Measurements from ENCODE around the genes CD177 and PHLDB3.

GRCh38 chr19:42248450-42248892 lies 6.1 kb upstream of the GSK3A start:
- RAMPAGE, long total RNA = no peak
- RRBS = no CpG with 5 or more reads among the region's 23 CpGs

DNA sequence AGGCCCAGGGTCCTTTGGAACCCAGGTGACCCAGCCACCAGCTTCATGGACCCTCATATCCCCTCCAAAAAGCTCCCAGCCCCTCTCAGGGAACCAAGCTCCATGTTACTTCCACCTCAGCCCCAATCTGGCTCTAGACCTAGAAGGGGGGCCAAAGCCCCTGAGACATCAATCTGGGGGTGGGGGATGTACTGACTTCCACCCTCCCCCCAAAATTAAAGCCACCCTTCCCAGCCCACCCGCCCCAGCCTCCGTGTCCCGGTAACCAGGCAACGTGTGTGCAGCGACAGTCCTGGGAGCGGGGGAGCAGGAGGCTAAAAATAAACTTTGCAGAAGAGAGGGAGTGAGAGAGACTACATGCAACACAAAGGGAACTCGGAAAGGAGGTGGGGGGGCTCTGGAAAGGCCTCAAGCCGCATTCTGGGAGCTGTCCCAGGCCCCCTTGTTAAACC lies 2.8 kb downstream of the ERF start:
- RAMPAGE, long total RNA = no peak
- RRBS = no CpG with 5 or more reads among the region's 8 CpGs

- RAMPAGE, long total RNA = no peak
- RRBS = no CpG with 5 or more reads among the region's 3 CpGs
Measured at GRCh38 chr19:42253105-42253206, 2.0 kb downstream of the ERF start.

DNA sequence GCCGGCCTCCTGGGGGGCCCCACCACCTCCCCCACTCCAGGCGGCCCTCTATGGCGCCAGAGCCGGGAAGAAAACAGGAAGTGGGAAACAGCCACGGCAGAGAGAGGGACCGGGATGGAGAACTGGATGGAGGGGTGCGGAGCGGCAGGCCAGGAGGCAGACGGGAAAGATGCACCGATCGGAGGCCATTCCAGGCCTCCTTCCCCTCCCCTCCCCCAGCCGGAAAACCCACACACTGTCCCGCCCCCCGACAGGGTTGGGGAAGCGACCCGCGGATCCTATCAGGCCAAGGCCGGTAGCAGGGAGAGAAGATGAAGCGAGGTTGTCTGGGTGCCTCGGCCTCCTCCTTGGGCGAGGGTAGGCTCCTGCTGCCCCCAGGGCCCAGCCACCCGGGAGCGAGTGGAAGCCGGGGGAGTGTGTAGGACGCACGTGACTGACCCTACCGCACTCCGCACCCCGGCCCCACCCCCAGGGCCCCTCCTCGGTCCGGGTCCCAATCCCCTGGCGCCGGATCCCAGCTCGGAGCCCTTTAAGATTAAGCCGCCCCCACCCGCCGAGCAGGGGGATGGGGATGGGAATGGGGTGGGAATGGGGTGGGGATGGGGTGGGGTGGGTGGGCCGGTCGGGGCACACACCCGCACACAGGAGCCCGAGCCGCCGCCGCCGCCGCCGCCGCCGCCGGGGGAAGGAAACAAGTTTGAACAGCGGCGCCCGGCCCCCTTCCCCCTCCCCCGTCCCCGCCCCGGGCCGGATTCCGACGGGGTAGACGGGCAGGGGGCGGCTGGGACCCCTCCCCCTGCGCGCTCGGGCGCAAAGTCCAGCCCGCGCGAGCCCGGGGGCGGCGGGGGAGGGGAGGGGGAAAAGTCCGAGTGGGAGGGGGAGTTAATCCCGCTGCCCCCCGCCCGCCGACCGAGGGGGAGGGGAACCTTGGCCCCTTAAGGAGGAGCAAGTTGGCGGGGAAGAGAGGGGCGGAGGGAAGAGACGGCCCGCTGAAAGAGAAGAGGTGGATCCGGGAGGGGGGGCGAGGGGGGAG lies 1.4 kb downstream of the ERF start:
- RAMPAGE, long total RNA = no peak
- RRBS = 1% methylated on average over 29 of the region's 83 CpGs

DNA sequence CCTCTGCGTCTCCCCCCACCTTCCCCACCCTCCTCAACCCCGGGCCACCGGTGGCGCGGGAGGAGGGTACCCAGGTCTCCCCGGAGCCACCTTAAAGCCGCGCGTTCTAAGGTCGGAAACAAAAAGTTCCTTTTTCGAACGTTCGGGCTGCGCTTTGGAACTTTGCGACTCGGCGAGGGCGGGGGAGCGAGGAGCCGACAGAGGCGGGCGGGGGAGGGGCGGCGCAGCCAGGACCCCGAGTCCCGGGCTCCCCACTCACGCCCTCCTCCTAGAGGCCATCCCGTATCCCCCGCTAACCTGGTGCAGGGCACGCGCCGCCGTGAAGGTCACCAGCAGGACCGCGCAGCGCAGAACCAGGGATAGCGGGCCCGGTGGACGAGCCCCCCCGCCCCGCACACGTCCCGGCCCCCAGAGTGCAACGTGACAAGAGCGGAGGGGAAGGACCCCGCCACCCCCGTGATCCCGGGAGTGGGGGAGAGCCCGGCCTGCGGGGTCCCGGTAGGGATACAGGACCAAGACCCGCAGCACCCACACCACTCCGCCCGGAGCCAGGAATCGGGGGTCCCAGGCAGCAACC lies 600 bp downstream of the ERF start:
- RAMPAGE, long total RNA = no peak
- RRBS = 3% methylated on average over 13 of the region's 55 CpGs

GRCh38 chr19:42275186-42275541 lies 6.1 kb downstream of the CIC start:
- RAMPAGE, long total RNA = no peak
- RRBS = no CpG with 5 or more reads among the region's 5 CpGs

DNA sequence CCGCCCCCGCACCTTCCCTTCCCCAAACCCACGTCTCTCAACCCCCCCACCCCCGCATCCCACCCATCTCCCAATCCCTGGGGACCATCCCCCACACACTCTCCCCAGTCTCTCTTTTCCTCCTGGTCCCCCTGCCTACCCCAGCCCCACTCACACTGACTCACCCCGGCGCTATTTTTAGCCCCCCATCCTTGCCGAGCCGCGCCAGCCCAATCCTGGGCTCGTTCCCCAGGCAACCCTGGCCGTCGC lies 11.7 kb downstream of the CIC start:
- RAMPAGE, long total RNA = no peak
- RRBS = 11% methylated on average over 6 of the region's 12 CpGs

- RAMPAGE, long total RNA = no peak
- RRBS = no CpG with 5 or more reads among the region's 19 CpGs
Measured at GRCh38 chr19:42291912-42292496, 9.9 kb upstream of the PRR19 start.

- RAMPAGE, long total RNA = no peak
- RRBS = no CpG with 5 or more reads among the region's 3 CpGs
Measured at GRCh38 chr19:42366557-42367202, 23.4 kb downstream of the CNFN start.

GRCh38 chr19:42424814-42425151 lies 2.4 kb downstream of the LIPE start:
- RAMPAGE, long total RNA = no peak
- RRBS = no CpG with 5 or more reads among the region's 12 CpGs

DNA sequence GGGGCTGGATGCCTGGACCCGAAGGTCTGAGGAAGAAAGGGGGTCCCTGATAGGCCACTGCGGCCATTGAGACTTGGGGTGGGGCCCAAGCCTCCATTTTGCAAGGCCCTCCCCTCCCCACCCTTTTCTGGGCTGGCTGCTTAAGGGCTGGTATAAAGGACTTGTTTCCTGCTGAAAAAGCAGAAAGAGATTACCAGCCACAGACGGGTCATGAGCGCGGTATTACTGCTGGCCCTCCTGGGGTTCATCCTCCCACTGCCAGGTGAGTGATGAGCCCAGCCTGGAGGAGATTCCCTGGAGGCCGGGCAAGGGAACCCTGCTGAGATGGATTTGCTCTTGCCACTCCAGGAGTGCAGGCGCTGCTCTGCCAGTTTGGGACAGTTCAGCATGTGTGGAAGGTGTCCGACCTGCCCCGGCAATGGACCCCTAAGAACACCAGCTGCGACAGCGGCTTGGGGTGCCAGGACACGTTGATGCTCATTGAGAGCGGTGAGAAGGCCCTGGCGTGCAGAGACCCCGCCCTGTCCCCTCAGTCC lies at the start of gene CD177:
TSS of gene CD177 (plus strand) at position 182 of the 536 bp plus-strand sequence.
- RAMPAGE, long total RNA = no peak
- RRBS = 68% methylated on average over 3 of the region's 15 CpGs

- RAMPAGE, long total RNA = no peak
- RRBS = 1% methylated on average over 5 of the region's 58 CpGs
Measured at GRCh38 chr19:43504237-43505373, at the start of gene PHLDB3. PHLDB3 (minus strand) TSS chr19:43504746.

DNA sequence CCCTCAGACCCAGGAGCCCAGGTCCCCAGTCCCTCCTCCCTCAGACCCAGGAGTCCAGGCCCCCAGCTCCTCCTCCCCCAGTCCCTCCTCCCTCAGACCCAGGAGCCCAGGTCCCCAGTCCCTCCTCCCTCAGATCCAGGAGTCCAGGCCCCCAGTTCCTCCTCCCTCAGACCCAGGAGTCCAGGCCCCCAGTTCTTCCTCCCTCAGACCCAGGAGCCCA lies 2.7 kb upstream of the PHLDB3 start:
- RAMPAGE, long total RNA = no peak

DNA sequence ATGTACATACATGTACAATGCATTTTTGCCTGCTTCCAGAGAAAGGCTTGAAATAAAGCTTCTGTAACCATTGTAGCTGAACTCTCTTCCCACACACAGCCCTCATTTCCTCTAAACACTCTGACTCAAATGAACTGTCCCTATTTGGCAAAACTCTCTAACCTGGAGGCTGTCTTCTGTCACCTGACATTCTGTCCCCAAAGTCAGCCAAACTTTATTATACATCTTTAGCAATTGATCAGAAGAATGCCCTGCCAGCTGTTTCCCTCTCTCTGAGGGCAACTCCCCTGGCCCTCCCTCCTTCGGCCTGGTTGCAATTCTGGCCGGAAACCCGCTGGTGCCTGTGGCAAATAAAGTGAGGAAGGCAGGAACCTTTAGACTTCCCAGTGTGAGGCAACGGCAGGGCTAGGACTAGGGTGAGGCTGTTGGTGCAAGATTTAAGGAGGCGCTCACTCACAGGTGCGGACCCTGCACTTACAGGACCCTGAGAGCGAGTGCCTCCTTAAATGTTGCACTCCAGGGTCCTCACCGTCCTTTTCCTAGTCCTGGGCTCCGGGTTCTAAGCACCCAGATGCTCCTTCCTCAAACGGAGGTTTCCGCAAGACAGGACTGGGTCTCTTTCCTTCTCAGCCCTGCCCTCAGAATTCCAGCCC lies 1.6 kb downstream of the ETHE1 start:
- RAMPAGE, long total RNA = no peak
- RRBS = no CpG with 5 or more reads among the region's 11 CpGs

DNA sequence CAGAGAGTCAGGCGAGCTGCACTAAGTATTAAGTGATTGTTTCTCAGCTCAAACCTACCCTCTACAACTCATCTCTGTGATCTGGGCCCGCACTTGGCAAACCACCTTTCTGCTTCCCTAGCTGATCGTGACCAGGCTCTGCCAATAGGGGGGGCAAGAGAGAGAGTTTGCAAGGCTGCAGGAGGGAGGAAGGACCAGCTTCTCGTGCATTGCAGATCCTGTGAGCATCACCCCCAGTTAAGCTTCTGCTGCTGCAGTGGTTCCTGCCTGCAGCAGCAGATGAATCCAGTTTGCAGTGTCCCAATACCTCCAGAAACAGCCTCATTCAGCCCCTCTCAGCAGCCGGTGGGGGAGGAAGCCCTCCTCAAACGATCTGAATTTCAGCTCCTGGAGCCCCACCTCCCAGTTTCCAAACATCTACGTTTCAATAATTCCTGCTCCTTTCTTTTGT lies 20.1 kb downstream of the XRCC1 start:
- RAMPAGE, long total RNA = no peak
- RRBS = no CpG with 5 or more reads among the region's 7 CpGs

DNA sequence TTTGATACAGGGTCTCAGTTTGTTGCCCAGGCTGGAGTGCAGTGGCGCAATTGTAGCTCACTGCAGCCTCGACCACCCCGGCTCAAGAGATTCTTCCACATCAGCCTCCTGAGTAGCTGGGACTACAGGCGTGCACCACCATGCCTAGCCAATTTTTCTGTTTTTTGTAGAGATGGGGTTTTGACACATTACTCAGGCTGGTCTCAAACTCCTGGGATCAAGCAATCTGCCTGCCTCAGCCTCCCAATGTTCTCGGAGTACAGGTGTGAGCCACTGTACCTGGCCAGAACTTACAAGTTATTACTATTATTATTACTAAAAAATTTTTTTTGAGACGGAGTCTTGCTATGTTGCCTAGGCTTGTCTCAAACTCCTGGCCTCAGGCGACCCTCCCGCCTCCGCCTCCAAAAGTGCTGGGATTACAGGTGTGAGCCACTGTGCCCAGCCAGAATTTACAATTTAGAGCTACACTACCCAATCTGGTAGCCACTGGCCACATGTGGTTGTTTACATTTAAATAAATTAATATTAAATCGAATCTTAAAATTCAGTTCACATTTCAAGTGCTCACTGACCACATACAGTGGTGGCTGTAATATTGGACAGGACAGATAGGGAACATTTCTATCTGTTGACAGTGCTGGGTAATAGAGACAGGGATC lies 13.1 kb upstream of the CADM4 start:
- RAMPAGE, long total RNA = no peak
- RRBS = no CpG with 5 or more reads among the region's 10 CpGs

GRCh38 chr19:43675042-43676031 lies 5.4 kb upstream of the PLAUR start:
- RAMPAGE, long total RNA = no peak
- RRBS = no CpG with 5 or more reads among the region's 13 CpGs

DNA sequence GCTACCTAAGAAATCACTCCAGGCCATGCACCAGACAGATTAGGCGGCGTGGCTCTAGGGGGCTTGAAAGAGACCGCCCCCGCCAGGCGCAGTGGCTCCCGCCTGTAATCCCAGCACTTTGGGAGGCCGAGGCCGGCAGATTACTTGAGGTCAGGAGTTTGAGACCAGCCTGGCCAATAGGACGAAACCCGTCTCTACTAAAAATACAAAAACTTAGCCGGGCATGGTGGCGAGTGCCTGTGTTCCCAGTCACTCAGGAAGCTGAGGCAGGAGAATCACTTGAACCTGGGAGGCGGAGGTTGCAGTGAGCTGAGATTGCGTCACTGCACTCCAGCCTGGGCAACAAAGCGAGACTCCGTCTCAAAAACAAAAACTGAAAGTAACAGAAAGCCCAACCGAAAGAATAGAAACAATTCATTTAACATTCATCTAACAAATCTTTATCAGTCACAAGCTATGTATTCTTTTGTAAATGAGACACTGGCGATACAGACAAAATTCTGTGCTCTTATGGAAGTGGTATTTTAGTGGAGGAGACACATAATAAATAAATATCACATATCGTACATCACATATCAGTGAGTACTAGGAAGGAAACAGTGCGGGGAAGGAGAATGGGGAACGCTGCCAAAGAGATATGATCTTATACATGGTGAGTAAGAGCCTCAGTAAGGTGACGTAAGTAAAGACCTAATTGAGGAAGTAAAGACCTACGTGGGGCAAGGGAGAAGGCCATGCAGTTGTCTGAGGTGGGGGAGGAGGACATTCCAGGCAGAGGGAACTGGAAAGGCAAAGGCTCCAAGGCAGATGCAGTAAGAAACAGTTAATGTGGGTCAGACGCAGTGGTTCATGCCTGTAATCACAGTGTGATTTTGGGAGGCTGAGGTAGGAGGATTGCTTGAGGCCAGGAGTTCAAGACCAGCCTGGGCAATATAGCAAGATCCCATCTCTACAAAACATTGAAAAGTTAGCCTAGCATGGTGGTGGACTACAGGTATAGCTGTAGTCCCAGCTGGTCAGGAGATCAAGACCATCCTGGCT lies 14.7 kb upstream of the IRGC start:
- RAMPAGE, long total RNA = no peak
- RRBS = no CpG with 5 or more reads among the region's 24 CpGs

DNA sequence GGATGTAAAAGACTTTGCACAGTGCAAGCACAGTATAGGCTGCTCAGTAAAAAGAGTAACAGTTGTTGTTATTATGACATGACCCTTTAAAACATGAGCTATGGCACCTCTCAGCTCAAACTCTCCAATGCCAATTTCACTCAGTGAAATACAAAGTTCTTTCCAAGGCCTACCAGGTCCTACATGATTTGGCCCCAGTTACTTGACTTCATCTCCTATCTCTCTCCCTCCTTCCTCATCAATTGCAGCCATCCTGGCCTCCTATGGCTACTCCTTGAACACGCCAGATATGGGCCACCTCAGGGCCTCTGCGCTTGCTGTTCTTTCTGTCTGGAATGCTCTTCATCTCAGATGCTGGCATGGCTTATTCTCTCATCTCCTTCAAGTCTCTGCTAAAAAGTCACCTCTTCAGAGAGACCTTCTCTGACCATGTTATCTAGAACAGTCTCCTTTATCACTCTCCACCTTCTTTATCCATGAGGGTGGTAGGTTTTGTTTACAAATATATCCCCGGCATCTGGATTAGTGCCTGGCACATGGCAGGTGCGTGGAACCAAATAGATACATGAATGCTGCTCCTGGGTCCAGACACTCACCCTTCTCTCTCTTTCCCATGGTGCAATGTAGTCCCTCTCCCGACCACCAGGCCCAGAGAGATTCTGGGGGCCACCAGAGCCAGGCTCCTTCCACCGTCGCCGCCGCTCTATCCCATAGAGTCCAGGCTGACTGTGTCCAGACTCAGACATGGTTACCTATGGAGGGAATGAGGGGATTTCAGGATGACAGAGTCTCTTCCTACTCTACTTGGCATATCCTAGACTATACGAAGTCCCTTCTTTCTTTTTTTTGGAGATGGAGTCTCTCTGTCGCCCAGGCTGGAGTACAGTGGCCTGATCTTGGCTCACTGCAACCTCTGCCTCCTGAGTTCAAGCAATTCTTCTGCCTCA lies 4.5 kb downstream of the SMG9 start:
- RAMPAGE, long total RNA = no peak
- RRBS = no CpG with 5 or more reads among the region's 11 CpGs

DNA sequence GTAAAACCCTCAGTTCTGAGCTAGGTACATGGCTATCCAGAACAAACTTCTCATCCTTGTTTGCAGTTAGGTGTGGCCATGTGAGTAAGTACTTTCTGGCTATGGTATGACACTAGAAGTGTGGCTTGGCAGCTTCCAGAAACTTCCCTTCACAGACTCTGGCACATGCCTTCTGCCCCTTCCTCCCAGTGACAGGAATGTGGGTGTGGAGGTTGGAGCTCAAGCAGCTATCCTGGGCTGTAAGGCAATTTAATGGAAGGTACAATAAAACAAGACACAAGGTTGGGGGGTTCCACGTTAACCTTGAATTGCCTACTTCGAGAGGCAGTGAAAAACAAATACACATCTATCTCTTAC lies 3.3 kb downstream of the SMG9 start:
- RAMPAGE, long total RNA = no peak
- RRBS = no CpG with 5 or more reads among the region's 2 CpGs